Measurements from ENCODE around the genes DIRAS3, DEPDC1, LRRC40 and CTH.

DNA sequence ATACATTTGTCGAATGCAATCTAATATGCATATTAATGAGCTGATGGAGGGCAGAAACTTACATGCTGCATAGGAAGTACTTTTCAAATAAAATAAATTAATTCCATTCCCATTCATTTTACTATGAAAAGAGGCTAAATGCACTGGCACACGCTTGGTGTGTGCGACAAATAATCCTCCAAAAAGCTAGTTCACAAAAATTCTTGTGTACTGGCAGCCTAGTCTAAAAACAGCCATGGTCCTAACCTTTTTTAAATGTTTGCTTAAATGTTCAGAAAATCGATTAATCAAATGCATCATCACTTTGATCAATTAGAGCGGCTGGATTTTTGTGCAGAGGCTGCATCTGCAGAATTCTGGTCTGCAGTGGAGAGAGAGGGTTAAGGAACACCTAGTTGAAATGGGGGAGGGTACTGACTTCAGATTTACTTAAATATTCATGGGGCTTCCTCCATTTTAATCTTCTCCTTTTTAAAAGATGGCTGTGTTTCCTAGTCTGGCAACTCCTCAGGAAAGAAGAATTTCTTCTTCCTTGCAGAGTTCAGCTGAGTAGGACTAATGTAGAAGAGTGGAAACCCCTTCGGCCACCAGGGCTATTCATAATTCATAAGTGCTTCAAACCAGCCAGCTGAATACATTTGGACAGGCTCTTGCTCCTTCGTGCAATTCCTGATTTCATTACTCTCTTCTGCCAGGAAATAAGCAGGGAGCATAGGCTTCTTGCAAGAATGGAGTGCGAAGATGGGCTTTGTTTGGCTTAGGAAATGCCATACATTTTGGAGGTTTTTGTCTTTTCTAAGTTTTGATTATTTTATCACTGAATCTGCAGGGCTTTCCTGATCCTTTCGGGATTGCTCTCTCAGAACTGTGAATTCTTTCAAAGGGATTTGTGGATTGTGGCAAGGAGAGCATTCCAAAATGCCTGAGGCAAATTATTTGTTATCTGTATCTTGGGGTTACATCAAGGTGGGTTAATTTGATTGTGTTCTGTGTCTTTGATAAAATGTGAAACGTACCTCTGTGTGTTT, 179.7 kb upstream of the SGIP1 start:
- RRBS: no CpG with 5 or more reads among the region's 10 CpGs
CAGE:
- cytosol, long polyA plus RNA: no peak
- long polyA plus RNA: no peak
- nucleus, long polyA plus RNA: no peak

GRCh38 chr1:66369808-66370232, 164.1 kb upstream of the SGIP1 start:
- RRBS: no CpG with 5 or more reads among the region's 5 CpGs
CAGE:
- cytosol, long polyA plus RNA: no peak
- long polyA plus RNA: no peak
- nucleus, long polyA plus RNA: no peak

- RRBS: no CpG with 5 or more reads among the region's 6 CpGs
CAGE:
- cytosol, long polyA plus RNA: no peak
- long polyA plus RNA: no peak
- nucleus, long polyA plus RNA: no peak
Observed at GRCh38 chr1:66373157-66373672, 160.7 kb upstream of the SGIP1 start.

DNA sequence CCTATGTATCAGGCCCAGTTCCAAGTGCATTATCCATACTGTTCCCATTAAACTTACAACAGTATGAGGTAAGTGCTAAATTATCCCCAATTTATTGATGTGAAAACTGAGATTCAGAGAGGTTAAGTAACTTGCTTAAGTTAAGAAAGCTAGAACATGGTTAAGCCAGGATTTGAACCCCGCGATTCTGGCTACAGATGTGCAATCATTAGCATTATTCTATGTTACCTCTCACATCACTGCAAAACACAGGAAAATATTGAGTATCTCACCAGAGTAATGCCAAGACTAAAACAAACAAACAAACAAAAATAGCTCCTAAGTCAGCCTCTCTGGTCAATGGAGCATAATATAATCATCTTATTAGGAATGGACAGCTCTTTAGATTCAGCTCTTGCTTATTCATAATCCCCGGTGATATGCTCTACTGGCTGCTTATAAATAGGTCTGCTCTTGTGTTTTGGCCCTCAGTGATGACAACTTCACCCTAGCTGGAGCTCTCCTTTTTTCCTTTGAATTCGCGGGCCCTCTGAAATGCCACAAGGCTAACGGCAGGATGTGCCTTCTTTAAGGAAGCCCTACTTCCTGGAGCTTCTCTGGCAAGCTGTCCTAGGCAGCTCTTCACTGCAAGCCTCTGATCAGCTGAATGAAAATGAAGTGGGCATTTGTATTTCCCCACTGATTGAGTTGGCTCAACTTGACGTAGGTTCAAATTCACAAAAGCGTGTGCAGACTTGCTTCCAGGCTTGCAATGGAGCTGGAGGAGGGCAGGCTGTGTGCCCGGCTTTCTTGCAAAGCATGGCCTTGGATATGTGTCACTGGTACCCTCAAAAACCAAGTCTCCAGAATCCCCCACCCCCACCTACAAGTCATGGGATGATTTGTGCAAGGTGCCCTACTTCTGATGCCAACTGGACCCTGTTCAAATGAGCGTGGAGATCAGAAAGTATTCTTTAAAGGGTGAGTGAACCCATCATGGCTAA, 22.1 kb downstream of the SGIP1 start:
- RRBS: no CpG with 5 or more reads among the region's 10 CpGs
CAGE:
- cytosol, long polyA plus RNA: no peak
- long polyA plus RNA: no peak
- nucleus, long polyA plus RNA: no peak

DNA sequence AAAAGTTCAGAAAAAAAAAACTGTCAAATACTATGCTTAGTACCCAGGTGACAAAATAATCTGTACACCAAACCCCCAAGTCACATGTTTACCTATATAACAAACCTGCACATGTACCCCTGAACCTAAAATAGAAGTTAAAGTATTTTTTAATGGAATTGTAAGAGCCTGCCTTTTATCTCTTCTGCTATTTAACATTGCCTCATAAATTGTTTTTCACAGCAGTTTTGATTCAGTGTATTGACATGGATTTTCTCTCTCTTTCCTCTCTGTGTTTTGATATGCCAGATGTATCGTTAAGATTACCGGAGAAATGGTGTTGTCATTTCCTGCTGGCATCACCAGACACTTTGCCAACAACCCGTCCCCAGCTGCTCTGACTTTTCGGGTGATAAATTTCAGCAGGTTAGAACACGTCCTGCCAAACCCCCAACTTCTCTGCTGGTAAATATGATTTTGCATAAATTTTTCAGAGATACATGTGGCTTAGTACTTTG, 23.2 kb upstream of the DYNLT5 start:
- RRBS: no CpG with 5 or more reads among the region's 5 CpGs
CAGE:
- cytosol, long polyA plus RNA: no peak
- long polyA plus RNA: no peak
- nucleus, long polyA plus RNA: no peak

- RRBS: no CpG with 5 or more reads among the region's 2 CpGs
CAGE:
- cytosol, long polyA plus RNA: no peak
- long polyA plus RNA: no peak
- nucleus, long polyA plus RNA: no peak
Observed at GRCh38 chr1:66946007-66946434, 21.2 kb downstream of the MIER1 start.

DNA sequence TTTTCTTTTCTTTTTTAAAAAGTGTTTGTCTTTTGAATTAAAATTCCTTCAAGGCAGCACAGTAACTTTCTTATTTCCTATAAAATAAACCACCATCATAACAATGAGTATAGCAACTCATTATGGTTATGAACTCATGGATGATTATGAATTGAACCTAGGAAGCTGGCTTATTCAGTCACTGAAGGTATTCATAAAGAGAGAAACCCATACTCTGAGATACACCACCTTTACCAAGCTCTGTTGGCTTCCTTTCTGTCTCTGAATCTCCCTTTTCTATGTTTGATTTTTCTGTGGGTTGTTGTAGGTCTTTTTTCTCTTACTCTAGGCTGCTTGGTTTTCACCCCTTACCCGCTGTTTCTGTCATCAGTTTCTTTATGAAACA, 25.2 kb downstream of the IL12RB2 start:
- RRBS: no CpG with 5 or more reads among the region's 1 CpG
CAGE:
- cytosol, long polyA plus RNA: no peak
- long polyA plus RNA: no peak
- nucleus, long polyA plus RNA: no peak

DNA sequence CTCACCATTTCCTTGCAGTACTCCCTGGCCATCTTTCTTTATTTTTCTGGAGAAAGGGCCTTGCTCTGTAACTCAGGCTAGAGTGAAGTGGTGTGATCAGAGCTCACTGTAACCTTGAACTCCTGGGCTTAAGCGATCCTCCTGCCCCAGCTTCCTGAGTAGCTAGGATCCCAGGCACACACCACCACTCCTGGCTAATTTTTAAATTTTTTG, 94.8 kb upstream of the SERBP1 start:
- RRBS: no CpG with 5 or more reads among the region's 1 CpG
CAGE:
- cytosol, long polyA plus RNA: no peak
- long polyA plus RNA: no peak
- nucleus, long polyA plus RNA: no peak

GRCh38 chr1:67564024-67564712, 120.8 kb upstream of the GADD45A start:
- RRBS: no CpG with 5 or more reads among the region's 10 CpGs
CAGE:
- cytosol, long polyA plus RNA: no peak
- long polyA plus RNA: no peak
- nucleus, long polyA plus RNA: no peak

DNA sequence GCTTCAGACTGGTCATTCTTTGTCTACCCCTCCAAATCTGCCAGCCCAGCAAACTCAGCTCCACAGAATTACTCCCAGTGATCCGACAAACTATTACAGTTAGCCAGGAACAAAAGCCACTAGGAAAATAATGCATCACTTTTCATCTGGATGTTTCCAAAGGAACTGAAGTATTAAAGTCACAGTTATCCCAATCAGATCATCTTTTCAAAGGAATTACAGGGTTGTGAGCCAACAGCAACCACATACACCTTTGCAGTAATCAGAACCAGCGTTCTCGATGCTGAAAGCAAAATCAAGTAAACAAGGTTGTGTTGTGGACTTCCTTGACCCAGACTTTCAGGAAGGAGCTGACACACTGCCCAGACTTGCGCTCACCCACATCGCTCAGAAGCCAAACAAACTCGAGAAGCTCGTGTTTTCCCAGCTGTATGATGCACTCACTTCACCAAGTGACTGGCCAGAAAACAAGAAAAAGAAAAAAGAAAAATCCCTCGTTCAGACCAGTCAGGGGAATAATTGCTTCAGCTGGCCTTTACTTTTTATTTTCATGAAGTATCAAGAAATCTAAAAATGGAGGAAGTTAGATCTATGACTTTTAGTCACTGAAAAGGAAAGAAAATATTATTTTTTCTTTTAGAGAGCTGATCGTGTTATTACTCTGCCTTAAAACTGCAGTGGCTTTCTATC, 66.3 kb upstream of the GADD45A start:
- RRBS: no CpG with 5 or more reads among the region's 9 CpGs
CAGE:
- cytosol, long polyA plus RNA: no peak
- long polyA plus RNA: no peak
- nucleus, long polyA plus RNA: no peak

DNA sequence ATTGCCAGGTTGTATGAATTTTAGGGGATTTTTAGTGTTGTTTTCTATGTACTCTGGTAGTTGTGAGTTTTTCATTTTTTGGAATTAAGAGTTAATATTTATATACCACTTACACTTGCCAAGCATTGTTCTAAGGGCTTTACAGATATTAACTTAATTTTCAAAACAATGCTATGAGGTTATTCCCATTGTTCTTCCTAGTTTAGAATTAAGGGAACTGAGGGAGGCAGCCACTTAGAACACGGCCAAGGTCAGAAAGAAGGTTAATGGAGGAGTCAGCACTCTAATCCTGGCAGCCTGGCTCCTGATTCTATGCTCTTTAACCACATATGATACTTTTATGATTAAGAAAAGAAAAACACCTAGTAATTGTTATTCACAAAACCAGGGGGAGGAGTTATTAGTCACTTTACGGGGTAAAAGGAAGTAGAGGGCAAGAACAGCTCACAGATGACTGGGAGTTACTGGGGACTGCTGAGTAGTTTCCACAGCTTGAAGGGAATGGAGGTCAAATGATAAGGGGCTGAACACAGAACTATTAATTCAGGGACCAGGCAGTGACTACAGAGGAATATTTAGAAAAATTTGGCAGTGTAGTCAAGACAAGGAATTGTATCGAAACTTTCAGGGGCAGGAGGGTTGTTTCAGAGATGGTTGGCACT, 38.6 kb downstream of the GADD45A start:
- RRBS: no CpG with 5 or more reads among the region's 3 CpGs
CAGE:
- cytosol, long polyA plus RNA: no peak
- long polyA plus RNA: no peak
- nucleus, long polyA plus RNA: no peak

DNA sequence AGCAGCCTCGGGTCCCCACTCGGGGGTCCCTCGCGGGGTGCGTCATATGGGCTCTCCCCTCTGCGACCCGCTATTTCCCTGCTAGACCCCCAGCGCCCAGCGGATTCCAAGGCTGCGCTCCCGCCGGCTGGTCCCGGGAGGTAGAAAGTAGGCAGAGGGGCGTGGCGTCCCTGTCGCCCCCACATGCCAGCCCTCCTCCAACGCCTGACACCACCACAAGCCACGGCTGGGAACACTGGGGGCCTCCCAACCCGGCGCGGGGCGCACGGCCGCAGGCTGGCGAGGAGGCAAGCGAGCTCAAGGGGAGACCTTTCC, 629 bp downstream of the GNG12 start:
- RRBS: no CpG with 5 or more reads among the region's 26 CpGs
CAGE:
- cytosol, long polyA plus RNA: no peak
- long polyA plus RNA: no peak
- nucleus, long polyA plus RNA: no peak

DNA sequence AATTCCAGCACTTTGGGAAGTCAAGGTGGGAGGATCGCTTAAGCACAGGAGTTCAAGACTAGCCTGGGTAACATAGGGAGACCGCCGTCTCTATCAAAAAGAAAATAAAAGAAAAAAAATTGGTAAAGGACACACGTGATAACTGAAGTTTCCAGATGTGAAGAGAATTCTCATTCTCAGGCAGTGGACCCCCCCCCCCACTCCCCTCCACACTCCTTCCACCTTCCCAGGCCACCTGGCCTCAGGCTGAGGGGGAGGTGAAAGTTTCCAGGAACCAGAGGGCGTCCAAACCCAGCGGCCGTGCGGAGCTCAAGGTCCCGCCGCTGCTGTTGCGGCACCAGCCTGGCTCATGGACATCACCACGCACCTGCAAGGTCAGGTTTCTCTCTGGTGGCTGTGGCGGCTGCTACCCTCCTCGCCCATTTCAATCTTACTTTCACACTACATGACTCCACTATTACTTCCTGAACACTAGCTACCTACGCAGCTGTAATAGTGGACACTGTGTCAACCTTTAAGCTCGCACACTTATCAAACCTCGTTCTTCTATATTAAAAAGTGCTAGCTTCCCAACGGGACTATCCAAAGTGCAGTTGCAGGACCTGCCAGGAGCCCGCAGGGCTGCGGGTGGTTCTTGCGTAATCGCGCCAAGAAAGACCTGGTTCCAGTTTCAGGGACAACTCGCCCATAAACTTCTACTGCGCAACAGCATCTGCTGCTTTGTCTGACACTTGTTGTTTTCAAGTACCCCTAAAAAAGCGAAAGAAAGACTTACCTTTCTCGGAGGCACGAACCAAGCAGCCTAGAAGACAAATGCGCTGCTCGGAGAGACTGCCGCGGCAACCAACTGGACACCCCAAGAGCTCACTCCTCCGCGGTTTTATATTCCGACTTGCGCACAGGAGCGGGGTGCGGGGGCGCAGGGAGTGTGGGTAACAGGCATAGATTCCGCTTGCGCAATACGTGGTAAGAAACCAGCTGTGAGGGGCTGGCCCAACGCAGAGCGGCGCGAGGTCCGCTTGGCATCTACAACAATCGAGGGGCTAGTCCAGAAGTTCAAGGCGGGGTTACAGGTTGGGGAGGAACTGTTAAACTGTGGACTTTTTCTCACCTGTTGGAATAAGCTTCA, at the start of gene DIRAS3:
TSS of gene DIRAS3 (minus strand) at position 855 of the 1,129 bp plus-strand sequence.
- RRBS: no CpG with 5 or more reads among the region's 49 CpGs
CAGE:
- cytosol, long polyA plus RNA: no peak
- long polyA plus RNA: no peak
- nucleus, long polyA plus RNA: no peak

GRCh38 chr1:68496212-68497628, at the start of gene DEPDC1:
Gene DEPDC1 (minus strand): TSS chr1:68497082.
- RRBS: 0% methylated on average over 5 of the region's 85 CpGs
CAGE:
- cytosol, long polyA plus RNA: start-site peak on the plus strand at chr1:68496671-68496696, 8 reads; start-site peak on the minus strand at chr1:68497045-68497082, 339 reads
- long polyA plus RNA: start-site peak on the minus strand at chr1:68497044-68497082, 249 and 503 reads in 2 replicates
- nucleus, long polyA plus RNA: start-site peak on the minus strand at chr1:68497044-68497101, 1,011 reads

- RRBS: no CpG with 5 or more reads among the region's 15 CpGs
CAGE:
- cytosol, long polyA plus RNA: no peak
- long polyA plus RNA: no peak
- nucleus, long polyA plus RNA: no peak
Observed at GRCh38 chr1:68923671-68924000, 426.8 kb upstream of the DEPDC1 start.

DNA sequence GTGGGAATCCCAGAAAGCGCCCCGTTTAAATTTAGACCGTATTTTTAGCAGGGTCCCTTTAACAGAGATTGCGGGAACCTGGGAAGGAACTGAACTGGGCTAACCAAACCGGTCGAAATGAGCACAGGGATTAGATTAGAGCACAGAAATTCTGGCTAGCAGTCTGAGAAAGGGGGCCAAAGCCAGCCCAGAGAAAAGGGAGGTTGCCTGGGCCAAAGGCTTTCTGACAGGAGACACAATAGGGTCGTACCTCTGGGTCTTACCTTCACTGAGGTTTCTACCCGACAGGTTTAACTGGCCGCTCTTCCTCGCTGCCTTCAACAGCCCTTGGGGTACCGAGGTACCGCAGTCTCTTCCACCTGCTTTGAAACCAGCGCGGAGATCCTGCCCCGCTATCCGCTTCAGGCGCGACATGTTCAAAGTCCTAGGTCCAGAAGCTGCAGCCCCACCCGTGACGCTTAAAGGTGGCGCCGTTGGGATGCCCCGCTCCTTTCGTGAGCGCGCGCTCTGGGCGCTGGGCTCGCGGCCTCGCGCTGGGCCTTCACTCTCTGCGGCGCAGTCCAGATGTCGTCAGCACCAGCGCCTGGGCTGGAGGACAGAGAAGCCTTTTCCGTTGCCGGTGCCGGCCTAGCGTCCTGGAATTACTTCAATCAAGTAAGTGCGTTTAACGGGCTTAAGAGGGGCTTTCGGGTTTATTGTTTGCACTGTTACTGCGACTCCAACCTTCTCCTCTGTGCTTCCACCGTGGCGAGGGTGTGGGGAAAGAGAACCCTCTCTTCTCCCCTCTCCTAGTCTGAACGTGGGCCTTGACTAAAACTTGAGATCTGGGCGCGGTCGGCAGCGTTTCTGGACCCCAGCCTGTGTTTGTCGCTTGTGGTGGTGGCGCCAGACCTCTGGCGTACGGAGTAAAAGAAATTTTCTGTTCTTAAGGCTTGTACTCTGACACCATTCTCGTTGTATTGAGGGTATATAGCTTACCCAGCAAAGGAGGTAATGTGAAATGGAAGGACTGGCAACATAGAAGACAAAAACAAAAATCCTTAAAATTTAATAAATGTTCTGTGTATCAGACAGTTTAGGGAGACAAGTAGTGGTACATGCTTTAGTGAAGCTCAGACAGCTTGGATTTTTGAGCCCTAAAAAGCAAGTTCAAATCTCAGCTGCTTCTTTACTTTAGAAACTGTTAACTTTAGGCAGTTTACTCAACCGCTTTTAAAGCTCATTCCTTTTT, at the start of gene LRRC40:
TSS of gene LRRC40 (minus strand) at position 453 of the 1,231 bp plus-strand sequence.
- RRBS: no CpG with 5 or more reads among the region's 57 CpGs
CAGE:
- cytosol, long polyA plus RNA: start-site peak on the minus strand centred at position 440 of the sequence, 30 bp wide, 409 reads; start-site peak on the plus strand centred at position 600 of the sequence, 61 bp wide, 1,718 reads
- long polyA plus RNA: start-site peak on the minus strand centred at position 489 of the sequence, 128 bp wide, 415 and 740 reads in 2 replicates; start-site peak on the plus strand centred at position 596 of the sequence, 69 bp wide, 1,967 and 2,522 reads in 2 replicates
- nucleus, long polyA plus RNA: start-site peak on the minus strand centred at position 464 of the sequence, 78 bp wide, 1,089 reads; start-site peak on the plus strand centred at position 596 of the sequence, 68 bp wide, 1,618 reads

DNA sequence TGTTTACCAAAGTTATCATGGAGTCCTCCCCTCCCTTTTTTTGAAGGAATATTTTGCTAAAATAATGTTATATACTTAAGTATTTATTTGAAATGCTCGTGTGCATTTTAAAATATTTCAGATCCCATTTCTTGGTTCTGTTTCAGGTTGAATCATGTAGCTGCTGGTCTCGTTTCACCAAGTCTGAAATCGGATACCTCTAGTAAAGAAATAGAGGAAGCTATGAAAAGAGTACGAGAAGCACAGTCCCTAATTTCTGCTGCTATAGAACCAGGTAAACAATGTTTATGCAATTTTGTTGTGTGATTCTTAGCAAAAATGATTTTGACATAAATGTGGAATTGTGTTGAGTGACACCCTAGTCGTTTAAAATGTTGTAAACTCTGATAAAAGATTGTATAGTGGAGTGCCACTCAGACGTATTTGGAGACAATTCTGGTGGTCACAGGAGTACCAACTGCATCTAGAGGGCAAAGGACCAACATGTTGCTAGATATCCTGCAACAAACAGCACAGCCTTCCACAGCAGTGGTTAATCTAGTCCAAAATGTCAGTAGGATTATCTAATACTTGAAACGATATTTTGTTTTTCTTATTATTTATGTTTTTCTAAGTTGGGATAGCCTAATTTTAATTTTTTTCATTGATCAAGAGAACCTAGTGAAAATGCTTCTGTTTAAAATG, 16.2 kb downstream of the SRSF11 start:
- RRBS: no CpG with 5 or more reads among the region's 7 CpGs
CAGE:
- cytosol, long polyA plus RNA: no peak
- long polyA plus RNA: no peak
- nucleus, long polyA plus RNA: no peak

GRCh38 chr1:70250281-70251156, 29.3 kb downstream of the SRSF11 start:
- RRBS: no CpG with 5 or more reads among the region's 5 CpGs
CAGE:
- cytosol, long polyA plus RNA: no peak
- long polyA plus RNA: no peak
- nucleus, long polyA plus RNA: start-site peak on the plus strand at chr1:70250370-70250483, 121 reads; start-site peak on the plus strand at chr1:70250817-70250821, 124 reads

- RRBS: no CpG with 5 or more reads among the region's 28 CpGs
CAGE:
- cytosol, long polyA plus RNA: no peak
- long polyA plus RNA: no peak
- nucleus, long polyA plus RNA: no peak
Observed at GRCh38 chr1:70410493-70411148, 447 bp upstream of the CTH start.

DNA sequence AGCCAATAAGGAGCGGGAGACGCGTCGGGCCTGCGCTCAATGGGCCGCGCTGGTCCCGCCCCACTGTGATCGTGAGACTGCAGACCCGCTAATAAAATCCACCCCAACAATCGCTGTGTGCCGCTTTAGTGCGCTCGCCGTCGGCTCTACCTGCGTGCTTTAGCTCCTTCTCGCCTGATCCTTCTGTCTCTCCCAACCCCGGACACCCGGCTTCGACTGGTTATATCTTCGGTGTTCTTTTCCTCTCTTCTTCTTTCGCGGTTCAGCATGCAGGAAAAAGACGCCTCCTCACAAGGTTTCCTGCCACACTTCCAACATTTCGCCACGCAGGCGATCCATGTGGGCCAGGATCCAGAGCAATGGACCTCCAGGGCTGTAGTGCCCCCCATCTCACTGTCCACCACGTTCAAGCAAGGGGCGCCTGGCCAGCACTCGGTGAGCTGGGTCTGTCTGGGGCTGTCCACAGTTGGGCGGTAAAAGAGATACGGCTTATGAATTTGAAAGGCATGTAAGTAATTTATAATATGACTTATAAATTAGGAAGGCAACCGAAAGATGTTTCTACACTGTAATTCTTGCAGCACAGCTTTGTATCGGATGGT, at the start of gene CTH:
TSS of gene CTH (plus strand) at position 120 of the 602 bp plus-strand sequence.
- RRBS: no CpG with 5 or more reads among the region's 35 CpGs
CAGE:
- cytosol, long polyA plus RNA: start-site peak on the plus strand centred at position 112 of the sequence, 24 bp wide, 216 reads
- long polyA plus RNA: no peak
- nucleus, long polyA plus RNA: start-site peak on the plus strand centred at position 98 of the sequence, 64 bp wide, 388 reads